ReNcell CX (cell line): ENCODE results near the gene UBE2D1.

DNA sequence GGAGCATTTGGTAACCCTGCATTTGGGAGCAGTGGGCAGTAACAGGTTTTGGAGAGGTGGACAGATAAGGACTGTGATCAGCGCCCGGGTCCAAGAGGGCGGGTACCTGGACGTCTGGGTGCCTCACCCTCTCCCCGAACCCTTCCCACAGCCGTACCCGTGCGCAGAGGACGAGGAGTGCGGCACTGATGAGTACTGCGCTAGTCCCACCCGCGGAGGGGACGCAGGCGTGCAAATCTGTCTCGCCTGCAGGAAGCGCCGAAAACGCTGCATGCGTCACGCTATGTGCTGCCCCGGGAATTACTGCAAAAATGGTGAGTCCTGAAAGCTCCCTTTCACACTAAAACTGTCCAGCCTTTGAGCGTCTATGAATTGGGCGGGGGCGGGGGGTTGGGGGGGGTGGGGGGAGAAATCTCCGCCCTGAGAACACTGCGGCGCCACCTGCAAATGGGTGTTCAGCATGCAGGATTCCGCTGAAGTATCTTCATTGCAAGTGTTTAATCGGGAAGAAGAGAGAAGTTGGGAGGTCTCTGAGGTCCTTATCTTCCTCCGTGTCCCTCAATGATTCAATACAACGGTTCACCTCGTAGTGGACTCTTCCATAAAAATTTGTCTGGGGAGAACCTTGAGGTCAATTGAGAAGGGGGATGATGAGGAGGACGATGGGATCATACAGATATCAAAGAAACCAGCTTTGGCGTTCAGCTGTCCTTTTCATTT is 851 bp downstream of the DKK1 start:
- PRO-cap, result no peak

DNA sequence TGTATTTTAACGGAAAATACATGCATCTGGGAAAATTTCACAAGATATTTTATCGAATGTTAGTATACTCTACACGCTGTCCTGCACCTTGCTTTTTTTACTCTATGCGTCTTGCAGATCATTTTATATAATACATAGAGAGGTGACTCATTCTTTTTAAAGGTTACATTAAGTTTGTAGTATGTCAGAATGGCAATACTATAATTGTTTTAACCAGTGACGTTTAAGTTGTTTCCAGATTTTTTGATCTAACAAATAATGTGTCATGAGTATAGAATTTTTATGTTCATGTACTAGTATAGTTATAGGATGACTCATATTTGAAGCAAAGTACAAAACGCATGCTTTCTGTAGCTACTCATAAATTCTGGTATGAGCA is 4.8 kb downstream of the DKK1 start:
- PRO-cap, result no peak

- PRO-cap, result no peak
Measured at GRCh38 chr10:53029895-53030811, 257.6 kb upstream of the MBL2 start.

DNA sequence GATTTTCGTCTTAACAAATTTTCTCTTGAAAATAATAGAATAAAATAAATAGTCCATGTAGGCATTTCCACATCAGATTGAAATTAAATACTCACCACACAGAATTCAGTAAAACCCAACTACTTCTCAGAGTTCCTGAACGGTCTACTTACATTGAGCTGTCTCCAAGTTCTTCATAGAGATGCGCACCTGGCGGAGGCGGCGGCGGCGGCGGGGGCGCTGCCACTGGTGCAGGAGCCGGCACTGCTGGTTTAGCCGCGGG is 973.9 kb downstream of the PCDH15 start:
- PRO-cap, result no peak

- PRO-cap, result no peak
Measured at GRCh38 chr10:55629687-55630117, 731.4 kb downstream of the ZWINT start.

- PRO-cap, result no peak
Measured at GRCh38 chr10:58191528-58192233, 76.0 kb downstream of the IPMK start.

- PRO-cap, result bidirectional peak, plus-strand start at chr10:58268251, minus-strand start at chr10:58267854
Measured at GRCh38 chr10:58268207-58268558, 489 bp upstream of the IPMK start.

GRCh38 chr10:58268559-58268774 is 495 bp upstream of the CISD1 start:
- PRO-cap, result no peak

- PRO-cap, result unidirectional peak, plus-strand start at chr10:58335014; bidirectional peak, plus-strand start at chr10:58335228, minus-strand start at chr10:58335197
Measured at GRCh38 chr10:58334636-58335287, at the start of gene UBE2D1. UBE2D1 (plus strand) TSS chr10:58335006.

- PRO-cap, result no peak
Measured at GRCh38 chr10:58539039-58539792, 26.5 kb downstream of the BICC1 start.

- PRO-cap, result no peak
Measured at GRCh38 chr10:58715160-58715963, 202.7 kb downstream of the BICC1 start.

DNA sequence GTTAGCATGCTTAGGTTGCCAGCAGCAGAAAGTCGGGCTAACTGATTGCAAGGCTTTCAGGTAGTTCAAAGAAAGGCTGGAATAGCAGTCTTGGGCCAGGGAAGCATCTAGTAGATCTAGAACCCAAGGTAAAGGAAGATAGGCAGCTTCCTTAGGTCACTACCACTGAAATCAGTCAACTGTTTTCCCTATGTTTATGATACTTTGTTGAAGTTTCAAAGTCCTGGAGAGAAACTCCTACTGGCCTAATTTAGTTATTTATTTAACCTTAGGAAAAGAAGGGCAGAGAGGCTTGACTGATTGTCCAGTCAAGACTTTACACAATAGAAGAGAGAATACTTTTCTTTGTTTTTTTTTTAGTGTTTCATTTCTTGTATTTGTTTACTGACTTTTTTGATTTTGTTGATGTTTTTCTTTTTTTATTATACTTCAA is 139.0 kb upstream of the PHYHIPL start:
- PRO-cap, result no peak

DNA sequence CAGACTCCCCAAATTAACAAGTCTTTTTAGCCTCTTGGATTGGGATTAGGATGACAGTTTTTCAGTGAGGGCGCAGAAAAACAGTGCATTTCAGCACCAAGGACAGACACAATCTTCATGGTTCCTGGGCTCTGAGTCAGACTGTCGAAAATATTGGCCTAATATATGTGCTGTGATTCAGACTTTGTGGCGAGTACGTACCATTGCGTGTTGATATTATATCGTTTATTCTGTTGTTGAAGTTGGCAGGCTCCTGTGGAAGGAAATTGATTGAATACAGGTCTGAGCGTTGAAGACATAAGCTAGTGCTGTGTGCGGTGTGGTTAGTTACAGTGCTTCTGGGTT is 955 bp downstream of the PHYHIPL start:
- PRO-cap, result no peak

- PRO-cap, result no peak
Measured at GRCh38 chr10:59623587-59624102, 86.0 kb downstream of the SLC16A9 start.

- PRO-cap, result no peak
Measured at GRCh38 chr10:60059331-60060107, 153.2 kb upstream of the CCDC6 start.

DNA sequence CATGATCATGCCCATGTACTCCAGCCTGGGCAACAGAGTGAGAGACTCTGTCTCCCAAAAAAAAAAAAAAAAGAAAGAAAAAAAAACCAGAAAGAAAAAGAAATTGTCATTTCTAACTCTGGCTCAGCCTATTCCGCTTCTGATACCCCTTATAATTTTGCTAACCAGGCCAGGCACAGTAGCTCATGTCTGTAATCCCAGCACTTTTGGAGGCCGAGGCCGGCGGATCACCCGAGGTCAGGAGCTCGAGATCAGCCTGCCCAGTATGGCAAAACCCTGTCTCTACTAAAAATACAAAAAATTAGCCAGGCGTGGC is 213.4 kb downstream of the ANK3 start:
- PRO-cap, result no peak

DNA sequence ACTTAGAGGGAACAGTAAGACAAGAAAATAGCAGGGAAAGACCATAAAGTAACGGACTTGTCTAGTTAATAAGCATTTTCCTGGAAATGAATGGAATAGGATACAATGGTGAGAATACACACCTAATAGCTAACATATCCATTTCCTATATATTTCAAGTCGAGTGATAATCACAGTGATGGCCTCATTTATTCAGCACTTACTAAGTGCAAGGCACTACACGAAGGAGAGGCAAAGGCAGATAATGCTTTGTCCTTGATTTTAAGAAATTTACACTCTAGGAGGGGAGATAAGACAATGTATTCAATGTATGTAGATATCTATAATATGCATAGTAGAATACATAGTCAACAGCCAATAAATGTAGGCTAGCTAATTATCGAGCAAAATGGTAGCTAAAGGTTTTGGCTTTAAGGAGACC is 39.8 kb downstream of the ANK3 start:
- PRO-cap, result no peak

DNA sequence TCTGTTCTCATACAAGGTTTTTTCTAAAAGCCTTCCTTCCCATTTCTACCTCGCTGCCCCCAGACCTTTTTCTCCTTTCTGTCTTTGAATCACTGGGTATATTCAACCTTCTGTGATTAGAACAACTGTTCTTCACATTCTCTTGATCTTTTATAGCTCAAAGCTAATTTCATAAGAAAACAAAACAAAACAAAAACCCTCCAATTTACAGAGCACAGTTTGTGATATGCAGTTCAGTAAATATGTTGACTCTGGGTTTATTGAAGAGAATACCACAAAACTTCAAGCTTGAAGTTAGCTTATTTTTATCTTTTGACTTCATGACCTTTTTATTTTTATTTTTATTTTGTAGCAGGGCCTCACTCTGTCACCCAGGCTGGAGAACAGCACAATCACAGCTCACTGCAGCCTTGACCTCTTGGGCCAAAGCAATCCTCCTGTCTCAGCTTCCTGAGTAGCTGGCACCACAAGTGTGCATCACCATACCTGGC is 108.4 kb upstream of the ANK3 start:
- PRO-cap, result no peak

- PRO-cap, result no peak
Measured at GRCh38 chr10:60707779-60708208, 70.5 kb upstream of the CDK1 start.

DNA sequence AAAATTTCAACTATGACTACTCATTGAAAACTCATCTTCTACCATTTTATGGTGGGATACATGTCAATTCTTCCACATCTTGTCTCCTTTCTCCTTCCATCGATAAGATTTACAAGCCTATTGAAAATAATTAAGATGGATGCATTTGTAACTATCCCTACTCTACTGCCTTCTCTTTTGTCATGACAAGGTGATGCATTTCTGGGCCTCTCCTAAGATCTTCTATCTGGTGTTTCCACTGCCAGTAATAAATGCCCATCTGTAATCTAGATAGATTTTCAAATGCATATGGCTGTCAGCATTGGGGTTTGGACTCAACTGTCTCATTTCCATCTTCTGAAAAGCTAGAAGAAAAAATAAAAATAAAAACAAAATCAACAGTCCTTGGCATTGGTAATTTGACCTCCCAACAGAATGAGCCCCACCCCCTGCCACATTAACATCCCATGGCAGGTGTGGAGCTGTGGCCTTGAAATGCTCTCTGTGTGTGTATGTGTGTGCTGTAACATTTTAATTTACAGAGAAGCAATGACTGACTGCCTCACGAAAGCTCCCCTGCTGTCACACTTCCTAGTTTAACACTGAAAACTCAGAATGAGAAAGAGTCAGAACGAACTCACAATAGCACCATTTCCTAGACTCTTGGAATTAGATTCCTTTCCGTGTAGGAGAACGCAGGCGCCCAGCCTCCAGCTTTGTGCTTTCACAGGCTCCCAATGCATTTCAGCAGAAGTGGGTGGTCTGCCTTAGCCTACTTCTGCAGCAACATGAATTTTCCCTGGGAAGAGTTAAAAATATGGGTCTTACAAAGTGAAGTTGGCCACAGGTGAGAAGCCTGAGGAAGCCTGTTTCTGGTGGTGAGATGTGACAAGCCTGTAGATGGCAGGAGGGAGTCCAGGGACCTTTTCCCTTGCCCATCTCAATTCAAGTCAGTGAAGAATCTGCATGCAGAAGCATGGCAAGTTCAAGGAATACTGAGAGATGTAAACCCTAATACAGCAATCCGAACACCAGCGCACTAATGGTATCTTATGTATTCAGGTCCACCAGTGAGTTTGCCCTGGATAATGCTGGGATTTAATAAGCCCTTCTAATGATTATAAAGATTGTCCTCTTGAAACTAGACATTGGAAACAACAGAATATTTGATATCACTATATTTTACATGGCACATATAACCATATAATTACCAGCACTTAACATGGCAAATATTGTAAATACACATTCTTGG is 73.9 kb downstream of the RHOBTB1 start:
- PRO-cap, result no peak